GM23248 (cell line): Measurements from ENCODE around the genes EFS, DHRS4L2 and CARMIL3.

DNA sequence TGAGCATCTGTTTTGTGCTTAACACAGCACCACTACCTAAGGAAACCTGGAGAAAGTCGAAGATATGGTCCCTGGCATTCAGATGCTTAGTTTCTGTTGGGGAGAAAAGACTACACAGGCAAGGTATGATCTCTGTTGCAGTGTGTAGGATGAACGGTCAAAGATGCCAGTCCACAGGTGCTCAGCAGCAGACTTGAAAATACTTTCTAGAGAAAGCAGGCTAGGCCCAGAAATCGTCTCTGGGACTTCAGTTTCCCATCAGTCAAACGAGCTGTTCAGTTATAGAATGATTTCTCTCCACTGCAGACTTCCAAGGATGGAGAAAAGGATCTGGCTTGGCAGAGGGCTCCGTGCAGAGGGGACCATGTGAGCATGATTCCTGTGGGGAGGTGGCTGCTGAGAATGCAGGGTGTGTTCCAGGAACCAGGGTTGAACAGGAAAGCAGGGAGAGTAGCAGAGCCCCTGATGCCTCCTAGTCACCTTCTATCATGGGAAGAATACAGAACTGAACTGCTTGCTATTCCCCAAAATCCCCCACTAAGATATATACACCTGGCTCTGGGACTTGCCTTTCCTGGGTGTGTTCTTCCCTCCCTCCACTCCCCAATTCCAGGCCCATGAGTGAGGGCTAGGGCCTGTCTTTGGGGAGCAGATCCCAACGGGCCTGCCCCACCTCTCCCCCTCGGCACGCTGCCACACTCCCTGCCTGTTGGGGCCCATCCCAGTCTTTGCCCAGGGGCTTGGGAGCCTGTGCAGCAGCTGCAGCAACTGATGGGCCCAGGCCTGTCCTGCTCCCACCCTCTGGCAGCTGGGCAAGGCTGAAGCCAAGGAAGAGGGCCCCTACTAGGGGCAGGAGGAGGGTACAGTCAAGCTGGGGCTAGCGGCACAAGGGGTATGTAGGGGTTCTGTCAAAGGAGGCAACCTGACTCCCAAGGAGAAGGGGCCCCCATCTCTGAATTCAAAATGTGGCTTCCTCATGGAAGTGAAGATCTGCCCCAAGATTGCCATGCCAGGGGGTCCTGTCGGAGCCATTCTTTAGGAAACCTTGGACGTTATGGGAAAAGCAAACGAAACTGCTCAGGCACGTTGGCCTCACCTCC lies 3.3 kb downstream of the AJUBA start:
- RAMPAGE, long total RNA = no peak

DNA sequence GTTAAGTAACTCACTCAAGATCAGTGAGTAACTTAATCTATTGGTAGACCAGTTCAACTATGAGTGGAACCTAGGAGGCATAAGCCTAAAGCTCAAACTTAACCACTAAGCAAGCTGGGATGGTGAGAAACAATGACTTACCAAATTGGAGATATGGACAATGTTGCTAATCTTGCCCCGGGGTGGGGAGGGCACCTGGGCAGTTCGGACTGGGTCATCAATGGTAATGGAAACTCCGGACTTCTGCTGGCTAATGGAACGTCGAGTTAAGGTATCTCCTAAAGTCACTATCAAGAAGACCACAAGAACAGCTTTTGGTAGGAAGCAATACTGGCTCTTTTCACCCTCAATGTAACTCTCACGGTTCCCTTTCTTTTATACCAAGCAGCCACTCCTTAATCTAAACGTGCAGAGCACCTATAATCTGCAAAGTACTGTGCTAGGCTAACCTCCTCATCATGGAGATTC lies 5.5 kb upstream of the CDH24 start:
- RAMPAGE, long total RNA = no peak

GRCh38 chr14:23066151-23066944 lies 9.0 kb upstream of the CDH24 start:
- RAMPAGE, long total RNA = no peak

GRCh38 chr14:23071187-23071832 lies 14.0 kb upstream of the CDH24 start:
- RAMPAGE, long total RNA = no peak

GRCh38 chr14:23091434-23092370 lies 3.2 kb downstream of the ACIN1 start:
- RAMPAGE, long total RNA = no peak

DNA sequence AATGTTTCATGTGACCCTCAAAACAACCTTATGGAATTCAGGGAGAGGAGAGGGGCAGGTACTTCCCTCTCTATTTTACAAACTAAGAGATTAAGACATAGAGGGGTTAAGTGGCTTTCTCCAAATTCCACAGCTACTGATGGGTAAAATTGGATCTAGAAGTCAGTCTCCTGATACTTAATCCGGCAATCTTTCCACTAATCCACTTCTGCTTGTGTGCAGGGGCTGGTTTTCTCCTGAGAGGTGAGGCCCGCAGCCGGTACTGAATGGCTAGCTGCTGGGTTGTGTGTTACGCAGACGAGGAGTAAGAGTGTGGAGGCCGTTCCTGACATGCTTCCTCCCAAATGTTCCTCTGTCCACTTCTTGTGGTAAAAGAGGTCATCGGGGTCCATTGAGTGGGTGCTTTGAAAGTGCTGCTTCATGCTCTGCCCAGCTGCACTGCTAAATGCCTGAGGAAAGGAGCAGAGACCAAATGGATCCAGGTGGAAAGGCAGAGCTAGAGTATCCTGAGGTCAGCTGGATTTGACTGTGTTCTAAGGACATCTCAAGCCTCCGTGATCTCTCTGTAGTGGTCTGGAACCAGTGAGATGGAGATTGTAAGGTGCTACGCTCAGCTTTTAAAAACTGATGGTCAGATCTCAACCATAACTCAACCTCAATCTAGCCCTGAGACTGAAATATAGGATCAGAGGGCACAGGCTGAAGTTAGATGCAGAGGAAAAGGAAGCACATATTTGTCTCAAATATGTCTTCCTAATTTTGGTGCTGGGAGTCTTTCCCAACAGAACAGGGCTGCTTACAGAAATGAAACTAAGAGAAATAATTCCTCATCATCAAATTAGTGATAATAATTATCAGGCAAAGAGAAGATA lies 15.9 kb downstream of the SLC7A8 start:
- RAMPAGE, long total RNA = no peak

DNA sequence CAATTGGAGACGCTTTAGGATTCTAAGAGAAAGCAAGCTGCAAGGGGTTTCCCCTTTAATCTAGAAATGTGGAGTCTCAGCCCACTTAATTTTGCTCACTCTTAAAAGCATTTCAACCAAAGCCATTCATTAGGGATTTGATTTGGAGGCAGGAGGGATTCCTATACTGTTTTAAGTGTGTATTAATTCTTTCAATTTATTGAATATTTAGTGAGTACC lies 1.3 kb downstream of the PABPN1 start:
- RAMPAGE, long total RNA = no peak

DNA sequence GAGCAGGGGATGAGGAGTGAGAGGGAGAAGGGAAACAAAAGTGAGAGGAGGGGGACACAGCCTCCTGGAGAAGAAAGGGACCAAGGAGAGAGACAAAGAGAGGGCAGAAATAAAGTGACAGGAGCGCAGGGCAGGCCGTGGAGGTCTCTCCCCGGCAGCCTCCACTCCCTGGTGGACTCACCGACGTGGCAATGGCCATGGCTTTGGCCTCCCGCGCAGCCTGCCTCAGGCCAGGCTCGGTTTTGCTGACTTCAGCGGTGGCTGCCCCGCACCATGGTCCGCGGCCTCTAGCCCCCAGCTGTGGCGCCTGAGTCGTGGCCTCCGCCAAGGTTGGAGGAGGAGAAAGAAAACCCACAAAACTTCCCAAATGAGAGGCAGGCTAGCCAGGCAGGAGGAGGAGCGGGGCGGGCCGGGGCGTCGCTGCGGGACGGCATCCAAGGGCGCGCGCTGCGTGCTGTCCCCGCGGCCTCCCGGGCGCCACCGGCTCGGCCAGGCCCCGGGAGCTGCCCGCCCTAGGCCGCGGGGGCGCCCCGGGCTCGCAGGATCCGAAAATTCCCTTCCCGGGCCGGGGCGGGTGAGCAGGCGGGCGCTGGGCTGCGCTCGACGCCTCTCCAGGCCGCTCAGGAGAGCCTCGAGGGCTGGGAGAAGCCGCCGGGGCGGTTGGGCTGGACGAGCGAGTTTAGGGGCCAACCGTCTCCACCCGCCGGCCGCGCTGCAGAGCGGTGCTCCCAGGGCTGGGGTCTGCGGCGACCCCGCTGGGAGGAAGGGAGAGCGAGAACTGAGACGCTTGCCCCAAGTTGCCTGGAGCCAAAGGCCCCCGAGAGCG lies at the start of gene EFS:
Gene EFS (minus strand): TSS at position 346 of the 826 bp plus-strand sequence.
- RAMPAGE, long total RNA = no peak

DNA sequence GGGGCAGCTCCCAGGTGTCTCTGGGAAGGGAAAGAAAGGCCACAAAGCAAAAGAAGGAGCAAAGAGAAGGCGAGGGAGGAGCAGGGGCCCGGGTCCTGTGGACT lies 897 bp upstream of the EFS start:
- RAMPAGE, long total RNA = no peak

DNA sequence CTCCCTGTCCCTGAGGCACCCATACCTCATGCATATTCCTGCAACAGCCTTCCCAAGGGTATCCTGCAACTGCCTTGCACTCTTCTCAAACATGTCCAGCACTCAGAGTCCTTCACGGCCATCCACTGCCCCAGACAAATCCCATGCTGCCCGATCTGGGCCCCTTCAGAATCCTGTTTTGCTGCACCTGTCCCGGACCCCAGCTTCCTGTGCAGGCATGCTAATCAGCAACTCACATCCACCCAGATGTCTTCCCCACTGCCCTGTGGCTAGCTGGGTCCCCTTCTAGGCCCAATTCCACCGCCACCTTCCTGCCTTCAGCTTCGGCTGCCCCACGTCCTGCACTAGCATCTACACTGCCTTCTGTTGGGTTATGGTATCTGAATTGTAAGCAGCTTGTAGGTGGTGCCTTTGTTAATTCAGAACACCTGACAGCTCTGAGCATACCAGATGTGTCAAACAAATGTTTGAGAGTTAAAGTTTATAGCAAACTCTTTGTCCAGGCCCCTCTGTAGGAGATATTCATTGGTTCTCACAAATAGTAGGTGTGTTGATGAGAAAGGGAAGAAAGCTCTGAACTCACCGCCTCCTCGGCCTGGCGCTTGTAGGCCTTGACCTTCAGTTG lies 5.9 kb downstream of the CMTM5 start:
- RAMPAGE, long total RNA = no peak

- RAMPAGE, long total RNA = no peak
Measured at GRCh38 chr14:23412534-23413175, 4.6 kb upstream of the MYH6 start.

- RAMPAGE, long total RNA = no peak
Measured at GRCh38 chr14:23422011-23422460, 13.4 kb downstream of the MYH7 start.

GRCh38 chr14:23424548-23425020 lies 10.9 kb downstream of the MYH7 start:
- RAMPAGE, long total RNA = no peak

DNA sequence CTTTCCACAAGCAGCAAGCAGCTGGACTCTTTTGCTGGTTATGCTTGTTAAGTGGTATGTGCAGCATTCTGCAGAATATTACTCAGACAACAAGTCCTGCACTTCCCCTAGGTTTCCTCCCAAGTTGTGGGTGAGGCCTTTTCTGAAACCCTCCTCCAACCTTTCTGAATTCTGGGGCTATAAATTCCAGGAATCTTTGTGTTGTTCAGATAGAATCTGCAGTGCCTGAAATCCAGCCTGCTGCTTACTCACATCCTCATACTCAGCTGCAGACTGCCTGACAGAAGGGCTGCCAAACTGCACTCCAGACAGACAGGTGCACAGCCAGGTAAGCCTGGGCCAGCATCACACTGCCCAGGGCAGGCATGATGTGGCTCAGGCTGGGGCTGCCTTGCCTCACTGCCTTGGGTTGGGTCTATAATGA lies 6.2 kb upstream of the DHRS2 start:
- RAMPAGE, long total RNA = no peak

DNA sequence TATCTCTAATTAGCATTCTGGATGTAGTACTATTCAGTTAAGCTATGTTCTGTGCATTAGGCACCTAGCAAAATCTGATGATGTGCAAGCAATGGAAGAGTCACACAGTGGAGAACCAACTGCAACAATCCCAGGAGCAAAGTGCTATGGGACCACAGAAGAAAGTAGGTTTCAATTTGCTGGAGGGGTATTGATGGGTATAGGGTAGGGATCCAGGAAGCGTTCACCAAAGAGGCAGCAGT lies 27.3 kb downstream of the DHRS2 start:
- RAMPAGE, long total RNA = no peak

- RAMPAGE, long total RNA = no peak
Measured at GRCh38 chr14:23699217-23699537, 63.0 kb downstream of the DHRS2 start.

DNA sequence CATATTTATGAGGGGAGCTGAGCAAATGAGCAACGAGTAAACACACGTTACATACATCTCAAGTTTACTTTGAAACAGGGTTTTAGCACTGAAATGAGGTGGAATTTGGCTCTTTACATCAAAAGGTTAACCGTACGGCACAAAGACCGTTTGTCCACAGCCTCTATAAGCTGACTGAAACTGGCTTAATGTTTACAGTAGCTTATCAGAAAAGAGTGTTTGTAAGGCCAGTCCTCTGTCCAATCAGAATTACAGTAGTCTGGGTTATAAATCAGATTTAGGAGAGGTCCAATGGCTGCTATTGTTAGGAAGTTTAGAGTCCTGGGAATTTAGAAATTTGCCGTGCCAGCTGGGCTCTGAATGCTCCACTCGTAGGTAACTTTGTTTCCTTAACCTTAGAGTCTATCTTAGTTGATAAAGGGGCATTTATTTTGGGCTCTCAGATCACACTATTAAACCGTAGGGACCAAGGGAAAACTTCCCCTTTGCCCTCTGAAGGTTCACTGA lies 69.5 kb upstream of the DHRS4 start:
- RAMPAGE, long total RNA = no peak

GRCh38 chr14:23988634-23989108 lies at the start of gene DHRS4L2:
DHRS4L2 (plus strand) TSS chr14:23988929.
- RAMPAGE, long total RNA = no peak

DNA sequence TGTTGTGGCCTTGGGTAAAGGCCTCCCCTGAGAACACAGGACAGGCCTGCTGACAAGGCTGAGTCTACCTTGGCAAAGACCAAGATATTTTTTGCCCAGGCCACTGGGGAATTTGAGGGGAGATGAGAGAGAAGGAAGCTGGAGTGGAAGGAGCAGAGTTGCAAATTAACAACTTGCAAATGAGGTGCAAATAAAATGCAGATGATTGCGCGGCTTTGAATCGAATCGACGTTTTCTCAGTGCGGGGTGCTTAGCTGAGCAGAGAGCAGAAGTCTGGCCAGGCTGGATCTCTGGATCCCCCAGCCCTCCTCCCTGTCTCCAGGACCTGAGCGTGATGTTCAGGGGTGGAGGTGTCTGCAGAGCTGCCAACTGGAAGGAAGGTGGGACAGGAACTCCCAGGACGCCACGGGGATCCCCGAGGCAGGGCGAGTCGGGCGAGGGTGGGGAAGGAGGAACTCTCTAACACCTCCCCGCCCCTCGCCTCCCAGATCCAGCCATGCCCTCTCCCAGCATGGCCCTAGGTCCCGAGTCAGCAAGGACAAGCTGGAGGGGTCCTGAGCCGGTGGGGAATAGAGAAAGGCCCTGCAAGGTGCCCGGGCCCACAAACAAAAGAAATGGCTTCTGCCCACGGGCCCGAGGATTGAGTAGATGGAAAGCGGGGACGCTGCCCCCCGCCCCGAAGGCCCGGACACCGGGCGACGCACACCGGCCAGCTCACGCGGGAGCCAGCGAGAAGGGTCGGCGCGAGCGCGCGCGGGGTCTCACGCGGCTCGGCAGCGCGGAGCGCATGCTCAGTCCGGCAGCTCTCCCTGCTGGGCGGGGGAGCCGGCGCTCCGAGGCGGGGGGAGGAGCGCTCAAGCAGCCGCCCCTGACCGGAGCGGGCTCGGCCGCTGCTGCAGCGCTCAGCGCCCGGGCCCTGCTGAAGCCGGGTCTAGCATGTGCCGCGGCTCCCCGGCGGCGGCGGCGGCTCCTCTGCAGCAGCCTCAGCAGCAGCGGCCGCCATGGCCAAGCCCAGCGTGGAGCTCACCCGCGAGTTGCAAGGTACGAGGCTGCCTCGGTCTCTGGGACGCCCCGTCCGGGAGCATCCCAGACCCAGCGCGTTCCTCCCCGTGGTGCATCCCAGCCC lies at the start of gene CARMIL3:
Gene CARMIL3 (plus strand): TSS at position 857 of the 1,126 bp plus-strand sequence.
- RAMPAGE, long total RNA = no peak

DNA sequence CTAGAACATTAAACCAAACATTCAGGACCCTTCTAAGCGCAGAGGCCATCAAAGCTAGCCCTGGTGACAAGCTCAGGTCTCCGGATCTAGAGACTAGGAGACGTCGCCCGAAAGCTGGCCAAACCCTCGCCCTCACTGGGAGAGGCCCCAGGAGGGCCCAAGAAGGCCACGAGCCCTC lies 1.0 kb upstream of the DCAF11 start:
- RAMPAGE, long total RNA = no peak